Placental pericyte (primary cell): ENCODE measurements around the gene AXIN2.

GRCh38 chr17:65028670-65029083 is 27.9 kb downstream of the GNA13 start:
- CAGE, long polyA plus RNA, result no peak

- CAGE, long polyA plus RNA, result no peak
Measured at GRCh38 chr17:65183976-65184383, 46.8 kb downstream of the RGS9 start.

- CAGE, long polyA plus RNA, result no peak
Measured at GRCh38 chr17:65374828-65375297, 186.6 kb downstream of the AXIN2 start.

- CAGE, long polyA plus RNA, result no peak
Measured at GRCh38 chr17:65472634-65473184, 88.7 kb downstream of the AXIN2 start.

GRCh38 chr17:65560663-65561728 is at the start of gene AXIN2:
Gene AXIN2, minus strand, starts transcription at chr17:65561648.
- CAGE, long polyA plus RNA, result no peak

DNA sequence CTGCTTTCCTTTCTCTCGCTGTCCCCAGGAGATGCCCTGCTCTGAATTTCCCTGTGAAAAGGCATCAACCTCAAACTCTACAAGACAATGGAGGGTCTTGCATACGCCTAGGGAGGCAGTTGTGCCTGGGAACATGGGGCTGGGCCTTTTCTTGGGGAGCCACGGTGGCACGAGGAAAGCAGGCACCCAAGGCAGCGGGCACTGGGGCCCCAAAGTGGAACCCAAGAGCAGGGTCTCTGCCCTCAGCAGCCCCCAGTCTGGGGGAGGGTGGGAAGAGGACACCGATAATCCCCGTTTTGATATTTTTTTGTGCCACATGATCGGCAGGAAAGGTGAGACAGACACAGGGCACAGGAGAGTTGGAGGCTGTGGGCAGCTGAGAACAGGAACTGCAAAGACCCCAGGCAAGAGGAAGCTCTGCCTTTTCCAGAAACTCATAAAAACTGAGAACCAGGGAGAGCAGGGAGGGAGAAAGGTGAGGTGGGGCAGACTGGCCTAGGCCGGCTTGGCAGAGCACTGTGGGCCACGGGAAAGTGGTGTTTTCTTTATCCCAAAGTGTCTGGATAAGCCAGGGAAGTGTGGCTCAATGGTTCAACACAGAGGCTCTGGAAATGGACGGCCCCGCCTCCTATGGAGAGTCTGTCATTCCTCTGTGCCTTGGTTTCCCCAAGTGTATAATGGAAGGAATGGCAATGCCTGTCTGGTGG is 11.7 kb upstream of the AXIN2 start:
- CAGE, long polyA plus RNA, result no peak

DNA sequence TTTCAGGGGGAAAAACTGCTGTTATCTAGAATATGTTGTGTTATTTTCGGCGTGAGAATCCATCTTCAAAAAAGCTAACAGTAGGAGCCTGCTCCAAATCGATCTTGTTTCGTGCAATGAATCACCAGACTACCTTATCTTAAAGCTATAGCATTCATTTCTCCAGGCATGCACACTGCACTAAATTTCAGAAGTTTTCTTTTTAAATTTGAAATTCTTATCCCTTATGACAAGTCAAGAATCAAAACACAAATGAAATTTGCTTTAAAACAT is 288.8 kb downstream of the CEP112 start:
- CAGE, long polyA plus RNA, result no peak

DNA sequence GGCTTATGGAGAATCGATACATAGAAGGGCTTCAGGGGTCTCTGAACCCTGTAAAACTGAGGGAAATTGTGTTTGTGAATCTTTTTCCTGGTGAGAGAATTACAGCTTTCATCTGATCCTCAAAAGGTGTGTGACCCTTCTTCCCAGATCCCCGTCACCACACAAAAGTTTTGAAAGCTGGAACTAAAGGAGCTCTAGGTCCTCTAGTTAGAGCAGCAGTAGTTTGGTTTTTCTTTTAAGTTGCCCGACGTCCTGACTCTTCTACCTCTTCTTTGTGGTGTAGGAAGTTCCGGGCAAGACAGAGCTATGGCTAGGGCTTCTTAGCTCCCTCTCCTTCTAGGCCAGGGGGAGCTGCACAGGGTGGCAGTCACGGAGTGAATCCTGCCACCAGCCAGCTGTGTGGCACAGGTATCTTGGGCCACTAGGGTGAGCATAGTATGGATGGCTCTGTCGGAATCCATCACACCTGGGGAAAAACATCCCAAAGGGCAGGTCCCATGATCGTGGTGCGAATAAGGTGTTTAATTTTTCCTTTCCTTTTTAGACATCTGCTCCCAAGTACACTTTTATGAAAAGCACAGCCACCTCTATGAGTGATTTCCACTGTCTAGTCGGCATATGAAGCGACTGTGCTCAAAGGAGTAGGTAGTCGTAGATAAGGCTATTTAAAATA is 1.9 kb downstream of the PRKCA start:
- CAGE, long polyA plus RNA, result no peak

GRCh38 chr17:66309587-66310095 is 7.2 kb downstream of the PRKCA start:
- CAGE, long polyA plus RNA, result no peak

GRCh38 chr17:66432973-66433616 is 130.7 kb downstream of the PRKCA start:
- CAGE, long polyA plus RNA, result no peak

DNA sequence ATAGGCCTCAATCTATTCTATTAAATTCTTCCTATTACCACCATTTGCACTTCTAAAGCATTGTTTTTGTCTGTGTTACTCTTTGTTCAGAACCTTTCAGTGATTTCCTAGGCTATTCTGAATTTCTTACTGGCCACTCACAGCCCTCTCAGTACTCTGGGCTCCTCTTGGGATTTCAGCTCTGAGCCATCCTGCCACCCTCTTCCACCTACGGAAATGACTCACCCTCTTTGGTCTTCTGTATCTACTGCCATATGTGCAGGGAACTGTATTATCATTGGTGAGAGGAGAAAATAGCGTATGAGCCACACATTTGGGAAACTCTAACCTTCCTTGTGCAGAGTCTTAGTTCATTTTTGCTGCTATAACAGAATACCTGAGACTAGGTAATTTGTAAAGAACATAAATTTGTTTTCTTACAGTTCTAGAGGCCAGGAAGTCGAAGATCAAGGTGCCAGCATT is 191.5 kb downstream of the PRKCA start:
- CAGE, long polyA plus RNA, result no peak

DNA sequence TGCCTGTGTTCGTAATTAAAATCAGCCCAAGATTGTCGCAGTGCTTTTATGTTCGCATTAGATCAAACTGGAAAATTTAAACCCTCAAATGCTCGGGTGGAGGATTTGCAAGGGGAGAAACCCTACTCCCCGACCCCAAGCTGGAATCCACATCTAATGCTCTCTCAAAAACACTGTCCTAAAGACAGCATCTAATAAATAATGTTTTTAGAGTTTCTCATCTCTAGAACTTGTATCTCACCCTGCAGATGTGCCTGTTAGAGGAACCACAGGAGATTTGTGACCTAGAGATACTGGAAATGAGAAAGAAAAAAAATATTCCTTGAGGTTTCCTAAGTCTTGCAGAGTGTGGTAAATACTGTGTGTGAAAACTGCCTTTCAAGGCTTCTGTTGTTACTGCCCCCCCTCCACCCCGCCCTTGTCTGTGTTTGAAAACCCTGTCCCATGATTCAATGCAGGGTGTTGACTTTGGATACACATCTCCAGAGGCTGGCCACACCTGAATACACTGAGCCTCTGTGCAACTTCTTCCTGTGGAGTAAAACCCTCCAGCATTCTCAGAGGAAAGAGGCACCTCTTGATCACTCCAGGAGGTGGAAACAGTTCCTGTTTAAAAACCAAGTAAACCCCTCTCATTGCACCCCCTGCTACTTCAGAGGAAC is 123.2 kb upstream of the CACNG5 start:
- CAGE, long polyA plus RNA, result no peak

GRCh38 chr17:67019882-67020458 is 24.4 kb upstream of the CACNG1 start:
- CAGE, long polyA plus RNA, result no peak

DNA sequence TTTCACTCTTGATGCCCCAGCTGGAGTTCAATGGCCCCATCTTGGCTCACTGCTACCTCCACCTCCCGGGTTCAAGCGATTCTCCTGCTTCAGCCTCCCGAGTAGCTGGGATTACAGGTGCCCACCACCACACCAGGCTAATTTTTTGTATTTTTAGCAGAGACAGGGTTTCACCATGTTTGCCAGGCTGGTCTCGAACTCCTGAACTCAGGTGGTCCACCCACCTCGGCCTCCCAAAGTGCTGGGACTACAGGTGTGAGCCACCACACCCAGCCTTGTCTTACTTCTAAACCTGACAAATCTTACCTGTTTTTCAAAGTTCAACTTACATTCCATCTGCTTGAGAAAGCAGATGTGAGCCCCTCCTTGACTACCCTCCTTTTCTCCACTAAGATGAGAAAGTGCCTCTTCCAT is 73.1 kb downstream of the HELZ start:
- CAGE, long polyA plus RNA, result no peak

- CAGE, long polyA plus RNA, result no peak
Measured at GRCh38 chr17:67289444-67290116, 44.6 kb upstream of the HELZ start.

DNA sequence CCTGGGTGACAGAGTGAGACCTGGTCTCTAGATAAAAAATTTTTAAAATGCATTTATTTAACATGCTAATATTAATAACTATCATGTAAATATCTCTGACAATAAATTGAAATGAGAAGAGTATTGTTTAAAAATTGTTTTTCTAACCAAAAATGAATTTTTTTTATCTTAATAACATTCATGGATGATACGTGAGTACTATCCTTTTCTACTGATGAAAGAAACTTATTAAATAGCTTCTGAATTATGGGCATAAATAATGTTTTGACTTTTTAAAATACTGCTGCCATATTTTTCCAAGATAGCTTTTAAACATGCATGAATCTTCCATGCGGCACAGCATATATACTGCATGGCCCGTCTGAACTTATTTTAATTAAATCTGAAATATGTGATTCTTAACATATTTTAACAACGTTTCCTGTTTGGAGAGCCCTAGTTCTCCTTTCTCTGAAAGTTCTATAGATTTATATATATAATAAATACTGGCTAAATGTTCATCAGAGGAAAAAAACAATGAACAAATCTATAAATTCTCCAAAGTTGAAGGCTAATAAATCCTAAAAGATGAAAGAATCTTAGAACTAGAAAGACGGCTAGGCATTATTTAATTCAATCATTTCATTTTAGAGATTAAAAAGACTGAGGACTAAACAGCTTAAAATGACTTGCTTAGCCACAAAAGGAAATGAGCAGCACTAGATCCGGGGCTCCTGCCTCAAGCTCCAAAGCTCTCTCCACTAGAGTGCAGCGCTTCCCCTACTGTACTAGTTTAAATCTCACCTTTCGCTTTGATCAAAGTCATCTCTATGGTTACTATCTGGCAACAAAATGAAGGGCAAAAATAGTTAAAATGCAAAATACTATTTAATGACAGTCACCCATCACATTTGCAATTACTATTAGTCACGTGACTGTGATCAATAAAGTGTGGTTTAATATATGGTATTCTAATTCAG is 6.8 kb downstream of the PSMD12 start:
- CAGE, long polyA plus RNA, result no peak

DNA sequence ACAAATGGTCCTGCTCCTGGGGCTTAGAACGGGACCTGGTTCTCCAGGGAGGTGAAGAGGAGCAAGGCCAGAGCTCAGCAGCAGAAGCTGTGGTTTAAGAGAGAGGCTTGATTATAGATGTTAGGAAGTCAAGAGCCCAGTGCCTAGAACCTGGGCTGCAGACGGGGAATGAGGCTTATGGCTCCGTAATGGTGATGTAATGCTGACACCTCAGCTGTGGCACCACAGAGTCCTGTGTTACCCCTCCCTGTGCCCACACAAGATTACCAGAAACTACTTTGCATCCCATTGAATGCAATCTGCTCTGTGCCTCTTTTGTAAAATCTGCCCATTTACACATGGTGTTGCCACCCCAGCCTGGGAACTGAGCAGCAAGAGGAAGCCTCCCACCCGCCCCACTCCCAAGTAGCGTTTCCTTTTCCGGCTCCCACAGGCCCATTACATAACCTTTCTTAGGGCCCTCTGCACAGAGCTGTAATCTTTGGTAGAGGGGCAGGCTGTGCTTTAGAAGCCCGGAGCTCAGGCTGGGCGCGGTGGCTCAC is 57.0 kb downstream of the PITPNC1 start:
- CAGE, long polyA plus RNA, result no peak

DNA sequence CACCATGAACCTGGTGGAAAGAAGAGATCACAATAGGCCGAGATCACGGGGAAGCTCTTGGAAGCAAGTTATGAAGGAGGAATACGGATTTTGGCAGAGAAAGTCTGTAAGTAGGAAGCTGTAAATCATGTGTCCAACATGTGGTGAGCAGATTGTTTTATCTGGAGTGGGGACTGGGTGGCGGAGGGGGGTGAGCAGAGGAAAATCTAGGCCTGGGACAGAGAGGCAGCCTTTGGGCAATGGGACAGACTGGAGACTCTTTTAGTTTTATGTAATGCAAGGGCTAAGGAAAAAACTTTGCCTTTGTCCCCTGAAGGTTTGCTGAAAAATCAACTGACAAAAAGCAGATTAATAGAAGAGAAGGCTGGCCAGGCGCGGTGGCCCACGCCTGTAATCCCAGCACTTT is 67.2 kb downstream of the PITPNC1 start:
- CAGE, long polyA plus RNA, result no peak

DNA sequence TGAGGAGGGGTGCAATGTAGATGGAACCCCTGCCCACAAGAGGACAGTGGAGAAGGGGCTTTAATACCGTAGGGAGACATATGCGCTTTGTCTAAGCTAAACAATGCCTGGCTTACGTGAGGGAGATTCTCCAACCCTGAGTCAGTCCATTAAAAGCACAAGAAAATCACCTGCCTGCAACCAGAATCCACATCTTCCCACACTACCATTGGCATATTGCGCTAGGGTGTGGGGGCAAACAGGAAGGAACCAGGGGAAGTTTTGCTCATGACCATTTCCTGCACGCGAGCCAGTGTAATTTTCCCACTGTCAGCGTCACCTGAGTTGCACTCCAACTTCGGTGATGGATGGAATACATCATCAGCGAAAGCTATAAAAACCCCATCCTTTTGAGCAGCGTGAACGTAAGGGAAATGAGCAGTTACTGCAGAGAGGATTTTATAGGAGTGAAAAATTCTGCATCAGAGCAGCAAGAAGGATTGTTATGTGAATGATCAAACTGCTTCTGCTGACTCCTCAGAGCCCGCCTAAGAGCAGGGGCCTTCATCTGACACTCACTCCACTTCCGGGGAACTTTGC is 167.9 kb upstream of the NOL11 start:
- CAGE, long polyA plus RNA, result no peak

- CAGE, long polyA plus RNA, result no peak
Measured at GRCh38 chr17:67574252-67575174, 143.2 kb upstream of the NOL11 start.